ENCODE data around the gene LPGAT1.

DNA sequence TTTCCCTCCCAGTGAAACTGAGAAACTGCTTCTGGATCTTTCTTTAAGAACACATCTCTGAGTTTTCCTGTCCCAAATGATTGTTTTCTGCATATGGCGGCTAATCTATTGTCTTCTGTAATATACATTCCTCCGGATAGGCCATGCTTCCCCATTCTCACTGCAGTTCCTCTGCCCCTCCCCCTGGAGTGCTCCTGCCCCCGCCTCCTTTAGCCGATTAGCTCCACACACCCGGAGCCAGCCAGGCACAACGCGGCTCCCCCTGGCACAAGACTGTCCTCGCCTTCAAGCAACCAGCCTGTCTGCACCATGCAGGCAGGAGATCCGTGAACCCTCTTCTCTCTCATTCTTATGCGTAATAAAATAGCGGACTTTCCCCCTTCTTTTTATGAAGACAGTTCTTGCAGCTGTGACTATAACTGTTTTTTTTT is 18.0 kb downstream of the SERTAD4 start:
- PRO-cap = unidirectional peak, plus-strand start at position 248 of the sequence

DNA sequence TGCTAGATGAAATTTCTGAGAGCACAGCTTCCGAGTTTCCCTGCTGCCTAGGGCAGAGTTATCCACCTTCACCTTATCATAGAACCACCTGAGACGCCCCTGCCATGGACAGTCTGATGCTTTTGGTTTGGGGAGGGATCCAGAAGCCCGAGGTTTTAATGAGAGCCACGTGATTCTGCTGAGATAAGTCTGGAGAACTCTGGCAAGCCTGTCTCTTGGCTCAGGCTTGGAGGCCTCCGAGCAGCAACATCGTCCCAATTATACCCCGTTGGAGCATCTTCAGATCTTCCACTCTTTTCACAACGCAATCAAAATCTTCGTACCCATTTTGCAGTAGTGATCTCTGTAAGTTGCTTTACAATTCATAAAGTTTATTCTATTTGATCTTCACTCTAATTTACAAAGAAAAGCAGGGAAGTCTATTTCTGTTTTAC is 645 bp upstream of the HHAT start:
- PRO-cap = no peak

GRCh38 chr1:211228912-211229345 is 30.2 kb upstream of the RCOR3 start:
- PRO-cap = no peak

- PRO-cap = no peak
Observed at GRCh38 chr1:211271165-211271922, 12.2 kb downstream of the RCOR3 start.

GRCh38 chr1:211317528-211318147 is 9.0 kb upstream of the TRAF5 start:
- PRO-cap = no peak

DNA sequence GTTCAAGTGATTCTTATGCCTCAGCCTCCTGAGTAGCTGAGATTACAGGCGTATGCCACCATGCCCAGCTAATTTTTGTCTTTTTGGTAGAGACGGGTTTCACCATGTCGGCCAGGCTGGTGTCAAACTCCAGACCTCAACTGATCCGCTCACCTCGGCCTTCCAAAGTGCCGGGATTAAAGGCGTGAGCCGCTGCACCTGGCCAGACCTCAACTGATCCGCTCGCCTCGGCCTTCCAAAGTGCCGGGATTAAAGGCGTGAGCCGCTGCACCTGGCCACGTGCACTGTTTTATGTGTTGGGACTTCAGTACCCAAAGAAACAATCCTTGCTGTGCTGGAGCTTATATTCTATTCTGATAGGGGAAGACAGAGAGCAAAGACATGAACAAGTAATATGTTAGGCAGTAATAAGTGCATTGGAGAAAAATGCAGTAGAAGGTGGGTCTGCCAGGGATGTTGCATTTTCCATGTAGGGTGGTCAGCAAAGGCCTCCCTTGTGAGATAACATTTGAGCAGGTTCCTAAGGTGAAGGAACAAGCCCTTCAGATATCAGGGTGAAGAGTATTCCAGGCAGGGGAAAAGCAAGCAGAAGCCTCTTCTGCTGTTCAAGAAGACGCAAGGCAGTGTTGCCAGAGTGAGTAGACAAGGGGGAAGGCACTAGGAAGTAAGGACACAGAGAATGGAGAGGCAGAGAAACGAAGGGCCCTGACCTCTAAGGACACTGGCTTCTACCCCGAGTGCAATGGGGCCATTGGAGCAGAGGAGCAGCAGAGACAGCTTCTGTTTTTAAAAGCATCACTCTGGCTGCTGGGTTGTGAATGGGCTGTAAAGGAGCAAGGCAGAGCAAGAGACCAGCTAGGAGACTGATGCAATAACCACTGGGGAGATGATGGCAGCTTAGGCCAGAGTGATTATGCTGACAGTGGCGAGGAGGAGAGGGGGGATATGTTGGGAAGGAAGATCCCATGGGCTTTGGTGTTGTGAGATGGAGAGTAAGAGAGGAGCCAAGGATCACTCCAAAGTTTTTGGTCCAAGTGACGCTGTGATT is 10.4 kb downstream of the TRAF5 start:
- PRO-cap = bidirectional peak, plus-strand start at position 975 of the sequence, minus-strand start at position 820 of the sequence

GRCh38 chr1:211492384-211492701 is 381 bp upstream of the RD3 start:
- PRO-cap = no peak

GRCh38 chr1:211513944-211514502 is 22.1 kb upstream of the RD3 start:
- PRO-cap = no peak

GRCh38 chr1:211547873-211548537 is 31.0 kb downstream of the SLC30A1 start:
- PRO-cap = no peak

GRCh38 chr1:211603033-211603973 is 24.3 kb upstream of the SLC30A1 start:
- PRO-cap = no peak

GRCh38 chr1:211680734-211681411 is 5.5 kb upstream of the NEK2 start:
- PRO-cap = no peak

GRCh38 chr1:211829956-211831204 is at the start of gene LPGAT1:
TSS of gene LPGAT1 (minus strand) at chr1:211830763.
- PRO-cap = bidirectional peak, plus-strand start at chr1:211830339, minus-strand start at chr1:211830338; bidirectional peak, plus-strand start at chr1:211830903, minus-strand start at chr1:211830729

DNA sequence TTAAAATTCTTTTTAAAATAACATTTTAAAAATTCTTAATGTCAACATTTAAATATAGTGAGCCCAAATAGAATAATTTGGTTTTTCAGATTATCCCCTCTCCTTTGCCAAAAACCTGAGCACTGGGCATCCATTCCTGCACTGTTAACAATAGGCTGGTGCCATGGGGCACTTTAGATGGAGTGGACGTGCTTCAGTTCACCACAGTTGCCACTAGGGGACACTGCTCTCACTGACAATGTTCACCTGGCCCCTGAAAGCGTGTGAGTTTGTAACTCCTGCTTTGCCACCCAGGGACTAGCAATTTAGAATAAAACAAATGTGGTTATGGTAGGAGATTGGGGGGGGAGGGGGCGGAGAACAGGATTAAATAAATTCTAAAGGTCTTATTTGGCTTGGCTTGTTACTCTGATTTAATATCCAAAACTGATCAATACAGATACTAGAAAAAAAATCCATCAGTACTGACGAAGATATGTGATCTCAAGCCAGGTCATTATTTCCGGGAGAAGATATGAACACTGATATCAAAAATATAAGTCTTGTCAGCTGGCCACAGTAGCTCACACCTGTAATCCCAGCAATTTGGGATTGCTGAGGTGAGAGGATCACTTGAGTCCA is 23.3 kb downstream of the INTS7 start:
- PRO-cap = no peak

- PRO-cap = no peak
Observed at GRCh38 chr1:212034670-212034885, 779 bp downstream of the INTS7 start.

- PRO-cap = no peak
Observed at GRCh38 chr1:212051570-212051766, 15.9 kb downstream of the DTL start.

DNA sequence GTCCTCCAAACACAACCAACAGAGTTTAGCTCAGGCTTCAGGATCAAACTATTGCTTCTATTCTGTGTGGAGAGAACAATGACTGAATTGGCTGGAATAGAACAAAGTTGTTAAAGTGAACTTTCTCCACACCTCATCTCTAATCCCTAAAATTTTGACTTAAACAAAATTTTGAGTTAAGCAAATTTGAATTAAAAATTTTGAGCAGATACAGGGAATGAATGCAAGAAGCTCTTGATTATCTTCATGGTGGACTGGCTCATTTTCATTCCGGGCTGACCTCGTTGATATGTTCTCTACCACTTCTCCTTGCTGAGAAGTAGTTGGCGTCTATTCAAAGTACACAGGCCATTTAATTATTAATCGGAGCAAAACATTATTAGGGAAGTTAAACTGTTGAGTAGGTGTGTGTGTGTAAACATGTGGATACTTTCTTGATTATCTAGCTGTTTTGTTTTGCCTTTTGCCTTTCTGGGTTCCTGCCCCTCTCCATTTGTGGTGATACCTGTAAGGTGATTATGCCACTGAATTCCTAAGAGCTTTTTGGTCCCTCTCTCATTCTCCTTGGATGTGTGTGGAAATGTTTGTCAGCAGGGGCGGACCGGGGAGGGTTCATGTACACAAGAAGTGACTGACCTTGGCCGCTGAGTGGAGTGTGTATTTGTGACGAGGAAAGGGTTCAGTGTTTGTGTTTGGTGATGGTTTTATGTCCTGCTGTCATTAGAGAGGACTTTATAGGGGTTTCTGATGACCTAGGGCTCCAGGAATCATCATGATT is 56.7 kb upstream of the PPP2R5A start:
- PRO-cap = no peak

DNA sequence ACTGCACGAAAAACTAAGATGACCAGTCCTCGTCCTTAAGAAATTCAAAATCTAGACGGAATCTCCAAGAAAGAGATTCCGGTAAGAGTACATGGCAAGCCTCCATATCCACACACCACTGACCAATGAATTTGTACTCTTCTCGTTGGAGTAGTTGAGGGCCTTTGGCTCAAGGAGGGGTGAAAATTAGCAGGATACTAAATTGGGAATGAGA is 961 bp upstream of the PPP2R5A start:
- PRO-cap = no peak

DNA sequence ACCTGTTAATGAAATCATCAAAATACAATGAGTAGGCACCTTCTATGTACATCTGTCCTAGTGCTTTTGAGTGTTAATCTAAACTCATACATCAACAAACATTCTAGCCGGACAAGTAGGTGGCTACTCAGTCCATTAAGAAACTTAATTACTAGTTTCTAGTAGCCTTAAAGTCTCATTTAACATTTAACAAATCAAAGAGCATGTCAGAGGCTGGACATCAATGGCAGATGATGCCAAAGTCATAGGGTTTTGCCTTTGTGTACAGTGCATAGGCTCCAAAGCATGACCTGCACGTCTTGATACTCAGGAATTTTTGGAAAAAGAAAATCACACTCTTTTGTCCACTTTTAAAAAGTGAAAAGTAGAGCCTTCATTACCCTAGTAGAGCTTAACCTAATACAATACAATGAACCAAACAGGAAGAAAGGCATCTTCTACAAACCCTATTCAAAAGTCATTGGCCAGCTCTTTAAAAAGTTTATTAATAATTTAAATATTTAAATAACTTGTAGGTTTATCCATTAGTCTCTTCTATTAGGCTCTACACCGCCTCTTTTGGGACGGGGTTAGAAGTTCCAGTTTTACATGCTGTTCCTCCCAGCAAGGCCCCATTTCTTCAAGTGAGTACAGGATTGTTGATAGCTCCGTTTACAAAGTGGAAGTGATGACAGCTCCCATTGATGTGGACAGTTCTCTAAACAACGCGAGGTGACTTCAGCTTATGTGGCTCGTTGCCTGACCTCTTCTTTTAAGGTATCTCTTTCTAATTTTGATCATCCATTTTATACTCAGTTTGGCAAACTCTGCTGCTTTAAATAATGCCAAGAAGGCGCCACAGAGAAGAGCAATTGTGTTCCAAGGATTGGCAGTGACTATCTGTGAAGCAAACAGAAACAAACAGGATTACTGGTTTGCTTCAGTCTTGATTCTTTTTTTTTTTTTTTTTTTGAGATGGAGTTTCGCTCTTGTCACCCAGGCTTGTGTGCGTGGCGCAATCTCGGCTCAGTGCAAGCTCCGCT is 49.9 kb downstream of the PACC1 start:
- PRO-cap = no peak

- PRO-cap = no peak
Observed at GRCh38 chr1:212452706-212453246, 20.1 kb downstream of the NENF start.

DNA sequence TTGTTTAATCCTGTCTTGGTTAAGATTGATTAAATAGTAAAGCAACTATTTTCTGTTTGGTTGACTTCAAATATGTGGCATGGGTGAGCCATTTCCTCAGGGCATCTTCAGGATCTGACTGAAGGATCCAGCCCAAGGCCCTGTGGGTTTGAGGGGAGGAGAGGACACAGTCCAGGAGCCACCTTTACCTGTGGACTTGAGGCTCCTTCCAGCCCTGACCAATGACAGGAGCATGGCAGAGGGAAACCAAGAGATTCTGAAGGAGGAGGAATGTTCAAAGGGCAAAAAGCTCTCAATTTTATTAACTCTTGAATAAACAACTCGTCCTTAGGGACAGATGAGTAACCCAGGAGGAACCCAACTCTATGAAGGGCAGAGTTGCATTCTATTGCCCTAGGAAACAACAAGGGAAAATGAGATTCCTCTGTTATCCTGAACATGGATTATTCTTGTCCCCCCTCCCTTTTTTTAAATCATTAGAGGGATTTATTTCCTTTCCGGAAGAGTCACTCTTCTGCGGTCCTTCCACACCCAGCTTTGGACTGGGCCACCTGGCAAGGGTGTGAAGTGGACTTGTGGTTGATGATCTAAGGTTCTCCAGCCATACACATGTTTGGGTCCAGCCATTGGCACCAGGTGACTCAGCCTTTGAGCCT is 49.7 kb downstream of the NENF start:
- PRO-cap = no peak

Data from neuron (in vitro differentiated cells).